ENCODE results near the genes INPP5E and SEC16A.

GRCh38 chr9:136439440-136440465, at the start of gene INPP5E:
INPP5E (minus strand) TSS chr9:136439845.
- PRO-cap = unidirectional peak, minus-strand start at chr9:136439833

DNA sequence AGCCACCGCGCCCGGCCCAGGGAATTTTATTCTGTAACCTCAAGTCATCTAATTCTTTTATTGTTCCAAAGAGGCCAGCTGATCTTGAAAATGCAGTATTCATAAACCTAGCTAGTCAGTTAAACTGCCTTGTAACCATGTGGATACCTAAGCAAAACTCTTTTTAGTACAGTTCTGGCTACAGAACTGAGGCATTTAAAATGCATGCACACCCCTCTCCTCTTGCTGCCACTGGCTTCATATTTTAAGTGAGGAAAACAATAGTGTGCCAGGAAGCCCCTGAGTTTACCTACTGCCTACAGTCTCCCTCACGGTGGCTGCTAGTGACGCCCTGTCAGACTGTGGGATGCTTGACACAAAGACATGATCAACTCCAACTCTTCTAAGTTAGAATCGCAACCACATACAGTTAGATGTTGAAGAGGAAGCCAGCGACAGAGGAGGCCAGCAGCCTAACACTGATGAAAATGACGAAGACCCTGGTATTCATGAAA, 1.4 kb downstream of the SEC16A start:
- PRO-cap = no peak

- PRO-cap = no peak
Observed at GRCh38 chr9:136482259-136482854, 483 bp downstream of the SEC16A start.

GRCh38 chr9:136482855-136483673, at the start of gene SEC16A:
SEC16A (minus strand) TSS chr9:136483040.
- PRO-cap = unidirectional peak, minus-strand start at chr9:136483040; bidirectional peak, plus-strand start at chr9:136483543, minus-strand start at chr9:136483273

GRCh38 chr9:136485543-136486112, 2.8 kb upstream of the SEC16A start:
- PRO-cap = no peak

DNA sequence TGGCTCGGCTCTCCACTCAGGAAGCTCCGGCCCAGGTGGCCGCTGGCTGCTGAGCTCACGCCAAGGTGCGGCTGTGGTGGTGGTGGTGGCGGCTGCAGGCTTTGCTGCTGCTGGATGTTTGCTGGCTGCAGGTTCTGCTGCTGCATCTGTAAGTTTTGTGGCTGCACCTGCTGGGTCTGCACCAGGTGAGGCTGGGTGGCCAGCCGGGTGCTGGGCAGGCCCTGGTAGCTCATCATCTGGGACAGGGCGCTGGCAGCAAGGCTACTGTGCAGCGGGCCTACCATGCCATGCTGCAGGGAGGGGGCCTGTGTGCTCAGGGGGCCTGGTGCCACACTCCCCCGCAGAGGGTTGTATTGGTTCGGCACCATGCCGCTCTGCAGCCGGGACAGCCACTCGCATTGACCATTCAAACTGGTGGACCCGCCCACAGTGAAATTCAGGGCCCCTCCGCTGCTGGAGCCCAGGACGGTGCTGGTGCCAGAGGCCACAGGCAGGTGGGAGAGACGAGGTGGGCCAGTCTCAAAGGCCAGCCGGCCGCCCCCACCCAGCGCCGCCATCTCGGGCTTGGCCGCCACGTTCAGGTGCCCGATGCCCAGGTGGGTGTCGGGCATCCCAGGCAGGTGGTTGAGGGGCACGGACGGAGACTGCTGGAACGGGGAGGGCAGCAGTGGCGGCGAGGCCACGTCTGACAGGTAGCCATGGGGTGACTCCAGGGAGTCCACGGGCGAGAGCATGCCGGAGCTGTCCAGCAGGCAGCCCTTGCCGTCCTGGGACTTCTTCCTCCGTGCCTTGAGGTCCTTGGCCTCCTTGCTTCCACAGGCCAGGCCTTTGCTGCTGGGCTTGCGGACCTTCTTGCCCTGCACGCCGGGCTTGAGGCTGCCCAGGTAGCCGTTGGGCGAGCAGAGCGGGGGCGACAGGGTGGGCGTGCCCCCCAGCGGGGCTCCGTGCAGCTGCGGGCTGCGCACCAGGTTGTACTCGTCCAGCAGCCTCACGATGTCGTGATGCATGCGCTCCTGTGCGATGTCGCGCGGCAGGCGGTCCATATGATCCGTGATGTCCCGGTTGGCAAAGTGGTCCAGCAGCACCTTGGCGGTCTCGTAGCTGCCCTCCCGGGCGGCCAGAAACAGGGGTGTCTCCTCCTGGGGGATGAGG, 14.0 kb upstream of the SEC16A start:
- PRO-cap = no peak

DNA sequence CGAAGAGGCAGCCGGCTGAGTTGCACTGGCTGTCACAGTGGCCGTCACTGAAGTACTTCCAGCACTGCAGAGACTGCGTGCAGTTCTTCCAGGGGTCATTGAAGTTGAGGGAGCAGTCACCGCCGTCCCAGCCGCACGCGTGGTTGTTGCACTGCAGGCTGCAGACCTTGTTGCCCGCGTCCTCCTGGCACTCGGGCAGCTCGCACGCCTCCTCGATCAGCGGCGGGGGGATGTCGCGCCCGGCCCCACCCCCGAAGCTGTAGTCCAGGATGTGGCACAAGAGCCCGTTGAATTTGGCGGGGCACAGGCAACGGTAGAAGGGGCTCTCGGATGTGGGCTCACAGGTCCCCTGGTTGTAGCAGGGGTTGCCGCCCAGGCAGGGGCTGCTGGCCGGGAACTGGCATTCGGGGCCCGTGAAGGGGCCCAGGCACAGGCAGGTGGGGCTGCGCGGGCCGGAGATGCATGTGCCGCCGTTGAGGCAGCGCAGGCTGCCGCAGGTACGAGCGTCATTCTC, 22.6 kb upstream of the SEC16A start:
- PRO-cap = no peak

- PRO-cap = no peak
Observed at GRCh38 chr9:136508996-136509760, 26.3 kb upstream of the SEC16A start.

- PRO-cap = no peak
Observed at GRCh38 chr9:136518526-136519123, 27.2 kb downstream of the NOTCH1 start.

DNA sequence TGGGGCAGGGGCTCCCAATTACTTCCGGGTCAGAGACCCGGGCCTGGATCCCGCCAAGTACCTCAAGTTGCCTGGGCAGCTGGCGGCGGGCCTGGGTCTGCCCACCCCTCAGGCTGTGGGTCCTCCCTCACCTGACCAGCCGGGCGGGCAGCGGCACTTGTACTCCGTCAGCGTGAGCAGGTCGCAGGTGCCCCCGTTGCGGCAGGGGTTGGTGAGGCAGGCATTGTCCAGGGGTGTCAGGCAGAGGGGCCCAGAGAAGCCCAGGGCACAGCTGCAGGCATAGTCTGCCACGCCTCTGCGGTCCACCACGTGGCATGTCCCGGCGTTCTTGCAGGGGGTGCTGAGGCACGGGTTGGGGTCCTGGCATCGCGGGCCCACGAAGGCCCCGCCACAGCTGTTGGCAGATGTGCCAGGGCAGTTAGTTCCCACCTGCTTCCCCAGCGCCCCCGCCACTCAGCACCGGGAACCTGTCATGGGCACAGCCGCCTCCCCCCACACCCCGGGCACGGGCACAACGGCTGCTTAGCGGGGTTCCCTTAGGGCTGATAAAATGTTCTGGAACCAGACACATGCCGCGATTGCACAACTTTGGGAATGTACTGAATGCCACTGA, 22.2 kb downstream of the NOTCH1 start:
- PRO-cap = no peak

DNA sequence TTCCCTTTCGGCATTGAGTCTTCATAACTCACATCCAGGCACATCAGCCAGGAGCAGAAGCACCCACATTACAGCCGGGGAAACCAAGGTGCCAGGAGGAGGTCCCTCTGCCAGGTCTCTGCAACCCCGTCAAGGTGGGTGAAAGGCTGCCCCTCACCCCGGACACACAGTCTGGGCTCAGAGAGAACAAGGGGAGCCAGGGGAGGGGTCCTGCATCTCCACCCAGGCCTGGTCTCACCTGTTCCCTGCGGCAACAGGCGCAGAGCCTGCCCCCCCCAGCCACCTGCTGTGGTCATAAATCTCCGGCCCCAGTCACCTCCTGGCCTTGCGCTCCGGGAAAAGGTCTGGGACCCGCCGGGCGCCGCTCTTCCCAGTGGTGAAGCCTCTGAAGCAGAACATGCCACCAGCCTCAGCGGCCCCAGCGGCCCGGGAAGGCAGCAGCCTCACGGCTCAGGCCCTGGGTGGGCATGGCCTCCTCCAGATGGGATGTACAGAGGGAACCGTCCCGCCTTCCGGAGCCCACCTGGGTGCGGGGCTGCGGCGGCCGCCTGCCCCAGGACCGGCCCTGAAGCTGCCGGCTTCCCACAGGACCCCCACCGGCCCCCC, 20.7 kb downstream of the NOTCH1 start:
- PRO-cap = no peak

DNA sequence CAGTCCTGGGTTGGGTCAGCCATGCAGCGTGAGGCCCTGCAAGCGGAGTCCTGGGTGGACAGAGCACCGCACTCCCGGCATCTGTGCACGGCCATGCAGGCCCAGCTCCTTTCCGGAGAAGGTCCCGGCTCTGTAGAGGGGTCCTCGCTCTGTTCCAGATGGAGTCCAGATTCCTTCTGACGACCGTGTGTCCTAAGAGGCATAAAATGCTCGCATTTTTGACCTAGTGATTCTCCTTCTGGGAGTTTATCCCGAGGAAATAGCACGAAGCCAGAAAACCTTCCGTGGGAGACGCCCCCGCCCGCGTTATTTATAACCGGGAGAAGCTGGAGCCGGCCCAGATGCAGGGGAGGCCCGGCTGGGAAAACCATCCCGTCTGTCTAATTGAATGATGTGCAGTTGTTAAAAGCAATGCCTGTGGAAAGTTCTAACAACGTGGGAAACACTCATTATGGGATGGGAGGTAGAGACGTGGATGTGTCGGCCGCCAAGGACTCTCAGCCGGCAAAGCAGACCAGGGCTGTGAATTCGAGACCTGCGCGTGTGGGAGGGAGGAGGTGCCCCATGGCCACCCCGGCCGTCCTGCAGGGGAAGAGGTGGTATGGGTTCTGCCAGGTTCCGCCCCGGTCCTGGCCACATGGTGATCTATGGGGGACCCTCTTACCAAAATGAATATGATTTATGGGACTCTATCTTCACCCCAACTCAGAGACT, 19.5 kb upstream of the NOTCH1 start:
- PRO-cap = no peak

GRCh38 chr9:136571834-136572932, 26.3 kb upstream of the NOTCH1 start:
- PRO-cap = no peak

GRCh38 chr9:136610585-136611017, 52.1 kb upstream of the EGFL7 start:
- PRO-cap = no peak

DNA sequence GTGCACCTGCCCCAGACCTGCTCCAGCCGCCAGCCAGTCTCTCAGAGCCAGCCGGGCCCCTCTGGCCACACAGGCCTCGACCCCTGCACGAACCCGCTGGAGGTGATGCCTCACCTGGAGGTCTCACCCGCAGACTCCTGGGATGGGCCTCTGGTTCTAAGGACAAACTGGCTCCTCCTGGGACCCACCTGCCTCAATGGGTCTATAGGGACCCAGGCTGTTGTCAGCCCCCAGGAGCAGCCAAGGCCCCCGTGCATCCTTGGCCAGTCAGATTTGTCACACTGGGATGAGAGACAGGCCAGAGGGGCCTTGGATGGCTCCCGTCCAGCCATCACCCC, 38.1 kb upstream of the EGFL7 start:
- PRO-cap = no peak

- PRO-cap = no peak
Observed at GRCh38 chr9:136672393-136672789, 9.7 kb downstream of the EGFL7 start.

GRCh38 chr9:136704829-136705162, 7.6 kb upstream of the DIPK1B start:
- PRO-cap = no peak

- PRO-cap = no peak
Observed at GRCh38 chr9:136722078-136722547, 9.7 kb downstream of the DIPK1B start.

- PRO-cap = no peak
Observed at GRCh38 chr9:136757419-136757857, 605 bp downstream of the LCN8 start.

- PRO-cap = no peak
Observed at GRCh38 chr9:136773471-136774062, 9.2 kb upstream of the LCN15 start.